Measurements from ENCODE around the genes CHD1 and SLCO6A1.

DNA sequence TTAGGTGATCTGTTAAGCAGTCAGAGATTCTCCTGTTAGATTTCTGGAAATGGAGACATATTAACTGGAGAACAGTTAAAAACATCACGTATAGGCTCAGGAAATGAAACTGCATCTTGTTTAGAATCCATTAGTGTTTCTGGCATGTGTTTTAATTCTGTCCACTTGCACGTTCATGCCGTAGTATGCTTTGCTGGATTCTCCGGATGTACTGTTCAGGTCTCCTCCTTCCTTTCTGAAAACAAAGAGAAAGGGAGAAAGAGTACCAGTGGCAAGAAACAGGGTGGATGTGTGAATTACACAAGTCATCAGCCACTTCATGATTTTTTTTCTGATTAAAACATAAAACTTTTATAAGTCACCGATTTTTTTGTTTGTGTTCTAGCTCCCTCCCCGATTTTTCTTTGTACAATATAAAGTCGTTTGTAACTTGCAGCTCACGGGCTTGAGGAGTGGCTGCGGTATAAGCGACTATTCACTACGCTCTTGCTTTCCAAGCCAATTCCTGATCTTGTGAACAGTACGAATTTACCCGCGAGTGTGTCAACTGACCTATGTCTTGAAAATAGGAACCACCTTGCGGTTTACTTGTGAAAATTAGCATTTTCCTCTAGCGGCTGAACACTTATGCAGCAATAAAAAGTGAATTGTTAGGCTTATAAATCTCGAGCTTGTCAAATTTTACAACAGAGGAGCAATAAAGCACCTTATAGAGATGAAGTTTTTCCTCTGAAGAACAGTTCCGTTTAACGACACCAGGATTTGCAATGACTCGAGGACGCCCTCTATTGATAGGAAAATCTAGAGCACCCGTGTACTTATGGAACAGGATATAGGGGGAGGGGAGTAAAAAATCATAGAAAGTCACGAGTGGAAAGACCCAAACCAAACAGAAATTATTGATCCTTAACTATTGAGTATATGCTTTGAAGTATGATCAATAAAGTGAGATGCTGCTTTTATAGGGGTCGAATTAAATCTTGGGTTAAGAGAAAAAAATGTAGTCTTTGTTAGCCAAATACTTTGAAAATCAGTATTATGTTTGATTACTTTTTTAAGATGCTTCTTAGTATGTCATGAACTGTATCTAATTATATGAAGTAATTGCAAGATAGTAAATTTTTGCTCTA lies 2.1 kb upstream of the RGMB start:
- RRBS, 2 experiments = no CpG with 5 or more reads among the region's 24 CpGs

DNA sequence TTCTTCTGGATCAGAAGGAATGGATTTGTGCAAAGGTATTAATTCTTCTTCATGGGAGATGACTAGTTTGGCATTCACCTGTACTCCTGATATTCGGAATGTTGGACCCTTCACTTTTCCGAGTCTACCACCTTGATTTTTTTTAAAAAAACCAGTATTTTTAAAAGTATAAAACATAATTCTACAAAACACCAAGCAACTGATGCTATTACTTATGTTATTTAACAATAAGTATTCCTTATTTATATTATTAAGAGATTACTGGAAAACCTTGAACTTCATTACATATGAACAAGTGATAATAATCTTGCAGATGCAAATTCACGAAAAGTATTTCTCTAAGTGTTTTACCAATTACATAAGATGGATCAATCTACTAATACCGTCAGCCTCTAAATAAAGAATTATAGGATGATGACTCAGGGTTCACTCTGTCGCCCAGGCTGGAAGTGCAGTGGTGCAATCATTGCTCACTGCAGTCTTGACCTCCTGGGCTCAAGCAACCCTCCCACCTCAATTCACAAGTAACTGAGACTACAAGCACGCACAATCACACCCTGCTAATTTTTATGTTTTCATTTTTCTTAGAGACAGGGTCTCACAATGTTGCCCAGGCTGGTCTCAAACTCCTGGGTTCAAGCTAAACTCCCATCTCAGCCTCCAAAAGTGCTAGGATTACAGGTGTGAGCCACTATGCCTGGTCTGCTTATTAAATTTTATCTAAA lies 56.2 kb downstream of the CHD1 start:
- RRBS, 2 experiments = no CpG with 5 or more reads among the region's 6 CpGs

DNA sequence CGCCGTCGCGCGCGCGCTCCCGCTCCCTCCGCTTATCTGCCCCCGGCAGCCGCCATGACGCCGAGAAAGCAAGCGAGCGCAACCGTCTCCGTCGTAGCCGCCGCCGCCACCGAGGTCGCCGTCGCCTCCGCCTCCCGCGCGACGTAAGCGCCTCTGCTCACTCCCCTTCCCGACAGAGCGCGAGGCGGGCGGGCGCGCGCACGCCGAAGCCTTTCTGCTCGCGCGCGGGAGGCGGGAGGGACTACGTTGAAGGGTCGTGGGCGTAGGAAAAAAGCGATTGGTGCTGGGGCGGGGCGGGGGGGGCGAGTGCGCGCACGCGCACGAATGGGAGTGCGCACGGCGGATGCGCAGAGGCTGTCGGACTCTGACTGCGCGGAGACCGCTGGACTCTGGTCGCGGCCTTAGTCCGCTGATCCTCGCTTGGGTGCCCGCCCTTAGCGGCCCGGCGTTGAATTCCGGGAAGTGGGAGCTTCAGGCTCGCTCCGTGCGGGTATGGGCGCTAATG lies at the start of gene CHD1:
CHD1 (minus strand) TSS at position 186 of the 505 bp plus-strand sequence.
- RRBS, 2 experiments = under 1% methylated on average over 4 of the region's 79 CpGs

GRCh38 chr5:100108899-100109188 lies 426.3 kb upstream of the FAM174A start:
- RRBS, 2 experiments = no CpG with 5 or more reads among the region's 3 CpGs

DNA sequence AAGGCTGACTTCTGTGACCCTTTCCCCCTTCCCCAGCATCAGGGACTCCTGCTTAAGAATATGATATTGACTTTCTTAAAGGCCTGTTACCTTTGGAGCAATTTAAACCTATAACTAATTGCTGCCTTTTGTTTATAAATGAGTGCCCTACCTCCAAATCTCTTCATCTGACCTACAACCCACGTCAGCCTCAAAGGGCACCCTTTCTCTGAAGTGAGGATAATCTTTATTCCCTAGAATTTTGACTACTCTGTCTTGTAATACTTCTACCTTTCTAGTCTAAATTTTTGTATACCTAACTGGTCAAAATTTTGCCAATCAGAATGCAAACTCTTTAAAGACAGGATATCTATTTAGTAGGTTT lies 837 bp downstream of the FAM174A start:
- RRBS, 2 experiments = no CpG with 5 or more reads among the region's 1 CpG

- RRBS, 2 experiments = no CpG with 5 or more reads among the region's 7 CpGs
These were observed 60.2 kb downstream of the FAM174A start for GRCh38 chr5:100595229-100595869.

DNA sequence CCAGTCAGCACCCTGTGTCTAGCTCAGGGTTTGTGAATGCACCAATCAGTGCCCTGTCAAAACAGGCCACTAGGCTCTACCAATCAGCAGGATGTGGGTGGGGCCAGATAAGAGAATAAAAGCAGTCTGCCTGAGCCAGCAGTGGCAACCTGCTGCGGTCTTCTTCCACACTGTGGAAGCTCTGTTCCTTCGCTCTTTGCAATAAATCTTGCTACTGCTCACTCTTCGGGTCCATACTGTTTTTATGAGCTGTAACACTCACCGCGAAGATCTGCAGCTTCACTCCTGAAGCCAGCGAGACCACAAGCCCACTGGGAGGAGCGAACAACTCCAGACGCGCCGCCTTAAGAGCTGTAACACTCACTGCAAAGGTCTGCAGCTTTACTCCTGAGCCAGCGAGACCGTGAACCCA lies 122.2 kb downstream of the FAM174A start:
- RRBS, 2 experiments = no CpG with 5 or more reads among the region's 12 CpGs

DNA sequence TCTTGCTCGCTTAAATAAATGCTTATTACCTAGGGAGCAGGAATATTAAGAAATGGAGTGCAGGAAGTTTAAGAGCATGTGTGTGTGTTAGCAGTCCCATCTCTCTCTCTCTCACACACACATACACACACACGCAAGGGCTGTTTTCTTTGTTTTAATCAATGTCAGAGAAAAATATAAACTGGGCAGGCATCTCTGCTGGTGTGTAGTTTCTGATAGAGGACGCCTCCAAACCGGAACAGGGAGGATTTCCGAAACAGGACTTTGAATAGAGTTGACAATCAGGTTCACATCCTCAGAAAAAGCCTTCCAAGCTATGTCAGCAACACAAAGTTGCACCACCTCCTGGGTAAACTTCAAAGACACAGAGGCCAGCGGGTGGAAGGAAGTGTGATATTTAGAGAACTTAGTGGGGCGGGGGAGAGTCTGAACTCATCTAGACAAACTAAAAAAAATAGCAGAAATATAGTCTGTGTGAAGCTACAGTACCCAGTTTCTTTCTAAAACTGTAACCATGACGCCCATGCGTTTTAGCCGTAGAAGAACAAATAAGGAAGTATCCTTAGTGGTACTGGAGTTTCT lies 1.2 kb downstream of the ST8SIA4 start:
- RRBS, 2 experiments = no CpG with 5 or more reads among the region's 10 CpGs

DNA sequence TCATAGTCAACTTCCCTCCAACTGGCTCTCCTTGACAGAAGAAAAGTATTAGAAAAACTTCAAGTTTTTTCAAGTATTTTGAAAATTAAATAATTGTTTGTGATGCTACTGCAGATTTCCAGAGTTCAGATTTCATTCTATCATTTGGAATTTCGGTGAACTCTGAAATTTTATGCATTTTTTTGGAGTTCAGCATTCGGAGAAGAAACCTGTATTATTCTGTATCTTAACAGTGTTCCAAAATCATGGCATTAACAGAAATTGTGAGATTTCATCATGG lies 175.2 kb downstream of the SLCO4C1 start:
- RRBS, 2 experiments = no CpG with 5 or more reads among the region's 2 CpGs

DNA sequence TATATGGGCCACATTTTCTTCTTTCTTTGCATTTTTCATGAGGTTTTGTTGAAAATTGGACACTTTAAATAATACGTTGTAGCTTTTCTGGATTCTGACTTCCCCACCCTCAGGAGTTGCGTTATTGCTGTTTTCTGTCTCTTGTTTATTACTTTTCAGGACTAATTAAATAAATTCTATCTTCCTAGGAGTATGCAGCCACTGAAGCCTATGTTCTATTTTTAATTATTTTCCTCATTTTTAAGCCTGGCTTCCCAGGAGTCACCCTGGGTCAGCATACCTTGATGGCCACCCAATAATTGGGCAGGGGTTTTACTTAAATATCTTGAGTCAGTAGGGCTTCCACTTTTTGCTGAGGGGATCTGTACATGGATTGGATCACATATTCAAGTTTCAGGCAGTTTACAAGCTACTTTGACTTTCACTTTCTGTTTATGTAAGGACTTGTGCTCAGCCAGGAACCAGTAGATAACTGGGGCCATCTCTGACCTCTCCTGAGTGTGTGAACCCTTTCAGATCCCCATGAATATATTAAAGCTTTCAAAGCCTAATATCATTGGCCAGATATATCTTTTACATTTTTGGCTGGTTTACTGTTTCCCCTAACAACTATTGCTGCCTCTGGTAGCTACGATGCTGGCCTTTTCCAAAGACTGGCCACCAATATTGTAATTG lies 45.2 kb downstream of the SLCO6A1 start:
- RRBS, 2 experiments = no CpG with 5 or more reads among the region's 3 CpGs

DNA sequence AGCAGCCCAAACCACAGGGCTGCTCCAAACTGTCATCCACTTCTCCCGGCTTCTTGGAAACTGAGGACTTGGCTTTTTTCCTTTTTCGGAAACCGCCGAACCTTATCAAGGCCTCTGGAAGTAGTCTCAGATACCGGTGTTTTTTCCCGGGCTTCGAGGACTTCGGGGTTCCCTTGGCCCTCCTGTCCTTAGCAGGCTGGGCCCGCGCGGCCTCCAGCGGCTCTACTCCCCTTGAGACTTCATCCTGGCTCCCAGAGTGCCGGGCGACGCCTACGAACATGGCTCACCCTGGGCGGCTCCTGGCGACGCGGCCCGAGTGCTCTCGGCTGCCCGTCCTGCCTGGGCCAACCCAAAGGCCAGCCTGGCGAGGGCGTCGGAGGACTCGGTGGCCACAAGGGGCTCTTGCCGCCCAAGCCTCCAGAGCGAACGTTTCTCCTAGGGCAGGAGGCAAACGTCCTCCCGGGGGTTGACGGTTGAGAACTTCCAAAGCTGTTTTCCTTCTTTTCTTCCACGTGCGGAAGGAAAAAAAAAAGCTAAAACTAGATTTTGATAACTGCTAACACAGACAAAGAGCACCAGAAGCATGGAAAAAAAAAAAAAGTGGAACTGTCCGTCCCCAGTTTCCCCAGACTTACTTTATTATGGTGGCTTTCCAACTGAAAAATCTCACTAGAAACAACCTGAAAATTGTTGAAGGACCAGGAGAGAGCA lies at the start of gene SLCO6A1:
SLCO6A1 (minus strand) TSS at position 437 of the 711 bp plus-strand sequence.
- RRBS, 2 experiments = 34 to 39% methylated on average over 6 of the region's 36 CpGs

- RRBS, 2 experiments = no CpG with 5 or more reads among the region's 1 CpG
These were observed 170.4 kb downstream of the GIN1 start for GRCh38 chr5:102949403-102950073.

- RRBS, 2 experiments = no CpG with 5 or more reads among the region's 1 CpG
These were observed 110.3 kb downstream of the GIN1 start for GRCh38 chr5:103009627-103009951.

DNA sequence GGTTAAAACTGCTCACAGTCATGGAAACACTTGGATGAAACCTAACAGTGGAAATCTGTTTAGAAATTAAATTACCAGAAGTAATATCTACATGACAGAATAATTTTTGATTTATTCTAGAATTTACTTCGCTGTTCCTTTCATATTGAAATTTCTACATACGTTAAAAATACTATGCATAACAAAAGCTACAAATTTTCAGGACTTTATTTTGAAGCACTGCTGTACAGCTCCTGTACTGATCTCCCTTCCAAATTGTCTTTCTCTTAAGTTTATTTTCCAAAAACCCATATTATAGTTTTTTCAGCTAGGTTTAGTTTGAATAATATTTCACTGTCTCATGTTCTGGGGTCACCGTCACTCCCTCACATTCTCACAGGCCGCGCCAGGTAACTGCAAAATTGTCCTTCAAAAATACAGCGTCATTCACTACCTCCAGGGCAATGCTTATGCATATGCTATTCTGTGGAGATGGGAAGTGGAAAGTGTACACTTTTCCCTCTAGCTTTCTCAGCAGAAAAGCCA lies 1.1 kb downstream of the NUDT12 start:
- RRBS, 2 experiments = no CpG with 5 or more reads among the region's 6 CpGs

- RRBS, 2 experiments = no CpG with 5 or more reads among the region's 3 CpGs
These were observed 978.1 kb upstream of the NUDT12 start for GRCh38 chr5:104540613-104541095.

- RRBS, 2 experiments = no CpG with 5 or more reads among the region's 1 CpG
These were observed 318.3 kb downstream of the EFNA5 start for GRCh38 chr5:107352480-107352736.

- RRBS, 2 experiments = no CpG with 5 or more reads among the region's 1 CpG
These were observed 238.7 kb downstream of the EFNA5 start for GRCh38 chr5:107431970-107432443.

- RRBS, 2 experiments = no CpG with 5 or more reads among the region's 7 CpGs
These were observed 128.3 kb downstream of the EFNA5 start for GRCh38 chr5:107542334-107542977.

DNA sequence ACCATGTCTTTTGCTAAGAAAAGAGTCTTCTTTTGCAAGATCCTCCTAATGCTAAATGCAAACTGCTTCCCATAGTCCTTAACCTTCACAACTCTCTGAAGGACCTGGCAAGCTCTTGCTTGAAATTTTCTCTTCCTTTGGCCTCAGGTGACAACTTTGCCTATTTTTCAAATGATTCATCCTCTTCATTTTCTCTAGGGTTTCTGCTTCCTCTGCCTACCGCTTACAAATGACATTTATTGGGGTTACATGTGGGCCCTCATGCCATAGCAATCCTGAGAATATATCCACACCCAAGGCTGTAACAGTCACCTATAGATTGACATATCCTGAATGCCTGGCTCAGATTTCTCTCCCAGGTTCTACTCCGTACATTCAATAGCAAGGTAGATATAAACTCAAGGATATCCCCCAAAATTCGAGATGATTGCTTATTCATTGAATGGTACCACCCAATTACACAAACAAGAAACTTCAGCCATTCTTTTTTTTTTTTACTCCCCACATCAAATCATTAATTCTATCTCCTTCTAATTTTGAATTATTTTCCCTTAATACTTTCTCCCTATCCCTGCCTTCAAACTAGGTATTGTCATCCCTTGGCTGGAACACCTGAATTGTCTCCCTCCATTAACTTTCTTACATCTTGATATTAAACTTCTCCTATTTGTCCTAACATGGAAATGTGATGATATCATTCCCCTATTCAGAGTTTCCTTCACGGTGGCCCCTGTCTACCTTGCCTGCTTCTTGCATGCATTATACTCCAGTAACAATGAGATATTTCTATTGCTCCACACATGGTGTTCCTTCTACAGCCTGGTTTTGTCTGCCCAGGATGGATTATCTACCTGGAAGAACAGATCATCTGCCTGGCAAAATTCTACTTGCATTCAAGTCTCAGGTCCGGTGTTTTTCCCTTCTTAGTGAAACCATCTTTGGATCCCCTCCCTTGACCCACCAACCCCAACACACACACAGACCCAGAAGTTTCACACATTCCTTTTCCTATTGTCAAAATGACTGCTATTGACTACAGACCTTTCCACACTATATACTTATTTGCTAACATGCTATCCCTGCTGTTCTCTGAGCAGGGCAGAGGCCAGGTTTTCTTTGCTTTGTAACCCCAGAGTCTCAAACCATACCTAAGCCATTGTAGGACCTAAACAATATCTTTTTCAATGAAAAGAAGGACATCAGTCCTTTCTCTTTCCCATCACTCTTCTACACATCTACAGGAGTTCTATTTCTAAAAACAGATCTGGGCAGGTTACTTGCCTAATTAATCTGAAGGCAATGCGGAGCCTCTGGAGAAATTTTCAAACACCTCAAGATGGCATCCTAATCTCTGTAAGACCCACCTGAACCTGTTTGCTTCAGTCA lies 241.1 kb downstream of the FBXL17 start:
- RRBS, 2 experiments = no CpG with 5 or more reads among the region's 6 CpGs

All from LNCaP clone FGC (cell line).